ENCODE measurements around a stretch of chr18.

- RRBS = no CpG with 5 or more reads among the region's 14 CpGs
These were observed 112.7 kb upstream of the SEC11C start for GRCh38 chr18:59026779-59027543.

GRCh38 chr18:59351560-59351999 is 7.5 kb downstream of the LMAN1 start:
- RRBS = no CpG with 5 or more reads among the region's 3 CpGs

- RRBS = no CpG with 5 or more reads among the region's 7 CpGs
These were observed 150.9 kb upstream of the LMAN1 start for GRCh38 chr18:59509747-59510502.

DNA sequence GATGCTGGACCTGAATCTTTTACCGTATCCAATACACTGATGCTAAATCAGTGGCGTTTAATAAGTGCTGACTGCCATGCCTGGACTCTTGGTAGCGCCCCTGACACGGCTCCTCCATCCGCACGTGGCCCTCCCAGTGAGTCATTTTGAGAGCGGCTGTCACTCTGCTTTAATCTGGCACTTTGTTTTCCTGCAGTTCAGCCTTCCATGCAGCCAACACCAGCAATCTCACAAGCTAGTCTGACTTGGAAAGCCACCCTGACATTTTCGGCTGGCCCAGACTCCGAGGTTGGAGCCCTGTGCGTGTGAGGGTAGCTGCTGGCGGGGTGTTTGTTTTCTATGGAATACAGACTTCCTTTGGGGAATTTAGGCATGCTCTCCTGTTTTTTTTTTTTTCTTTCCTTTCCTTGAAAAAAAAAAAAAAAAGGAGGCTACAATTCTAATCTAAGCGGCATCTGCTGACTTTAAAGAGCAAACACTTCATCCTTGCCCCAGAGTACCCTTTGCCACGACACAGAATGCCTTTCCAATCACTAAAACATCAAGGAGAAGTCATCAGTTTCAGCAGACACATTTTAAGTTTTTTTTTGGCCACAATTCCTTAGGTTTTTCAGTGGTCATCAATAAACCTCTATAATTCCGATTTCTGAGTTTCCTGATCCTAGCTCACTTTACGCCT is 155.3 kb upstream of the LMAN1 start:
- RRBS = no CpG with 5 or more reads among the region's 15 CpGs

GRCh38 chr18:59918446-59918888 is 18.7 kb downstream of the PMAIP1 start:
- RRBS = no CpG with 5 or more reads among the region's 10 CpGs

- RRBS = no CpG with 5 or more reads among the region's 2 CpGs
These were observed 80.5 kb downstream of the PMAIP1 start for GRCh38 chr18:59980412-59980649.

DNA sequence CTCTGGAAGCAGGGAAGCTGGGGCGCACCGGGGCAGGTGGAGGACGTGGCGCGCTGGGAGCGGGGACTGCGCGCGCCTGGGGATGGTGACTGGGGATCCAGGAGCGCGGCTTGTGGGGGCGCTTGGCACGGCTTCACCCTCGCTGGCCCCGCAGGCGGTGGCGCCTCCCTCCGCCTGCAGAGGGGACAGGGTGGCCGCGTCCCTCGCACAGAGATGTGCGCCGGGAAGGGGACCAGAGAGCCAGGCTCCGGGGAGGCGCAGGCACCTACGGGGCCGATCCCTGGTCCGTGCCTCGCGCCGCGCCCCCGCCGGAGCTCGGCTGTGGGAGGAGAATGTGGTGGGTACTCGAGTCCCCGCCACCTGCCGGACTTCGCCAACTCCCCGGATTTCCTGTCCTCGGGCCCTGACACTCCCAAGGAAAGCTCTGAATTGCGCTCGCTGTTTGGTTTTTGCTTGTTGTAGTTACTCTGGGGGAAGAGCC is 871 bp downstream of the CDH20 start:
- RRBS = 3% methylated on average over 19 of the region's 43 CpGs

- RRBS = no CpG with 5 or more reads among the region's 4 CpGs
These were observed 159.9 kb downstream of the RNF152 start for GRCh38 chr18:61732879-61733258.

- RRBS = 2% methylated on average over 55 of the region's 109 CpGs
These were observed 1.5 kb upstream of the RNF152 start for GRCh38 chr18:61893948-61895015.

DNA sequence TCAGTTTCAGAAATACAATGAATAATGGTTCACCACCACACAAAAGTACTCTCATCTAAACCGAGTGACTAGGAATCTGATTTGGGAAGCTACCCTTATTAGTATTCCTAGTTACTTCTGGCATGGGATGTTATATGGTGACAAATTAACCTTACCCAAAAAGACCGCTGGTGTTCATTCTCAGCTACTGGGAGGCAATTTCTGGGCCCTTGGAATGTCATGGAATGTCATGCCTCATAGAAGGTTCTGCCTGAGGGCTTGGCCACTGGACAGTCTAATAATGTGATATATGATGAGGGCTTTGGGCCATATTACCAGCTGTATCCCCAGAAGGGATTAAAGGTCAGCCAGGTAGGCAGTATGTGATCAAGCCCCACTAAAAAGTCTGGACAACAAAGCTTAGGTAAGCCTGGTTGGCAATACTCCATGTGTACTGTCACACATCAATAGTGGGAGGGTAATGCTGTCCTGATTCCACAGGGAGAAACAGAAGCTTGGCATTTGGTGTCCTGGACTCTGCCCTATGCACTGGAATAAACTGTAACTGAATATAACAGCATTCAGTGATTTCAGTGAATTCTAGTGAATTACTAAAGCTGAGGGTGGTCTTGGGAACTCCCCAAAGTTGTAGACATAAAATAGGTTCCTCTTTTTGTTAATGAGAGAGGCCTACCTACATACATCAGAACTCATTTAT is 113.1 kb downstream of the PIGN start:
- RRBS = no CpG with 5 or more reads among the region's 2 CpGs

- RRBS = no CpG with 5 or more reads among the region's 12 CpGs
These were observed 43.7 kb downstream of the TNFRSF11A start for GRCh38 chr18:62368662-62369386.

DNA sequence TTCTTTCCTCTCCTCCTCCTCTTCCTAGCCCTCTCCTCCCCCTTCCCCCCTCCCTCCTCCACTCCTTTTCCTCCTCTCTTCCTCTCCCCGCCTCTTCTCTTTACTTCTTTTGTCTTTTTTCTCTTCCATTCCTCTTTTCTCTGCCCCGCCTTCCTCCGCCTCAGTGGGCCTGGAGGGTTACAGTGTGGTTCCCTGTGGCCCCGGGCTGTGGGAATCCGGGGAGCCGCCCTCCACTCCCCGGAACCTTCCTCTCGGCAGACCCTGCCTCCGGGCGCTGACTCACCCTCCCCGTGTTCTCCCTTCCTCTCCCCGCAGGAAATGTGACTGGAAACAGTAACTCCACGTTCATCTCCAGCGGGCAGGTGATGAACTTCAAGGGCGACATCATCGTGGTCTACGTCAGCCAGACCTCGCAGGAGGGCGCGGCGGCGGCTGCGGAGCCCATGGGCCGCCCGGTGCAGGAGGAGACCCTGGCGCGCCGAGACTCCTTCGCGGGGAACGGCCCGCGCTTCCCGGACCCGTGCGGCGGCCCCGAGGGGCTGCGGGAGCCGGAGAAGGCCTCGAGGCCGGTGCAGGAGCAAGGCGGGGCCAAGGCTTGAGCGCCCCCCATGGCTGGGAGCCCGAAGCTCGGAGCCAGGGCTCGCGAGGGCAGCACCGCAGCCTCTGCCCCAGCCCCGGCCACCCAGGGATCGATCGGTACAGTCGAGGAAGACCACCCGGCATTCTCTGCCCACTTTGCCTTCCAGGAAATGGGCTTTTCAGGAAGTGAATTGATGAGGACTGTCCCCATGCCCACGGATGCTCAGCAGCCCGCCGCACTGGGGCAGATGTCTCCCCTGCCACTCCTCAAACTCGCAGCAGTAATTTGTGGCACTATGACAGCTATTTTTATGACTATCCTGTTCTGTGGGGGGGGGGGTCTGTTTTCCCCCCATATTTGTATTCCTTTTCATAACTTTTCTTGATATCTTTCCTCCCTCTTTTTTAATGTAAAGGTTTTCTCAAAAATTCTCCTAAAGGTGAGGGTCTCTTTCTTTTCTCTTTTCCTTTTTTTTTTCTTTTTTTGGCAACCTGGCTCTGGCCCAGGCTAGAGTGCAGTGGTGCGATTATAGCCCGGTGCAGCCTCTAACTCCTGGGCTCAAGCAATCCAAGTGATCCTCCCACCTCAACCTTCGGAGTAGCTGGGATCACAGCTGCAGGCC is 59.7 kb downstream of the TNFRSF11A start:
- RRBS = 58% methylated on average over 20 of the region's 61 CpGs

- RRBS = 23% methylated on average over 3 of the region's 14 CpGs
These were observed 71.9 kb upstream of the ZCCHC2 start for GRCh38 chr18:62450789-62451496.

GRCh38 chr18:62498905-62499188 is 24.0 kb upstream of the ZCCHC2 start:
- RRBS = no CpG with 5 or more reads among the region's 4 CpGs

- RRBS = no CpG with 5 or more reads among the region's 2 CpGs
These were observed 2.4 kb downstream of the ZCCHC2 start for GRCh38 chr18:62525228-62525536.

GRCh38 chr18:62559656-62560363 is 37.0 kb downstream of the ZCCHC2 start:
- RRBS = no CpG with 5 or more reads among the region's 1 CpG

- RRBS = 8% methylated on average over 6 of the region's 22 CpGs
These were observed 88.0 kb downstream of the ZCCHC2 start for GRCh38 chr18:62610725-62611381.

- RRBS = no CpG with 5 or more reads among the region's 14 CpGs
These were observed 89.3 kb downstream of the ZCCHC2 start for GRCh38 chr18:62611977-62612615.

GRCh38 chr18:62785031-62785673 is 69.8 kb downstream of the PHLPP1 start:
- RRBS = no CpG with 5 or more reads among the region's 4 CpGs

- RRBS = no CpG with 5 or more reads among the region's 11 CpGs
These were observed 221.1 kb downstream of the BCL2 start for GRCh38 chr18:63098341-63098949.